Cerebral cortex (tissue), 2 donors: ENCODE results near the gene ANKRD13D.

DNA sequence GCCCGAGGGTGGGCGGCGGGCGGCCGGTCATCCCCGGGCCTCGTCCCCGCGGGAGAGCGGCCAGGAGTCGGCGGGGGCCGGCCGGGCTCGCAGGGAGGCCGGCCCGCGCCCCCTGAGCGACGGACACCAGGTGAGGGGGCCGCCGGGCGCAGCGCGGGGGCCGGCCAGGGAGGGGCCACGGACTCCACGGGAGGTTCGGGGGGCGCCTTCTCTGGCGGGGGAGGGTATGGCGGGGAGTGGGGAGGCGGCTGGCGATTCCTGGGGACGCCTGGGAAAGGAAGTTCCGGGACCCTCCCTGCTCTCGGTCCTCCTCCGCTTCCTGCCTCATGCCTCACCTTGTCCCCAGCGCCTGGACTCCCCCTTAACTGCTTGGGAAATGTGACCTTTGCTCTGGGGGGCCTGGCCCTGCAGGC, 309 bp downstream of the LRFN4 start:
- PRO-cap, 2 experiments: no peak in any of the 2 experiments

DNA sequence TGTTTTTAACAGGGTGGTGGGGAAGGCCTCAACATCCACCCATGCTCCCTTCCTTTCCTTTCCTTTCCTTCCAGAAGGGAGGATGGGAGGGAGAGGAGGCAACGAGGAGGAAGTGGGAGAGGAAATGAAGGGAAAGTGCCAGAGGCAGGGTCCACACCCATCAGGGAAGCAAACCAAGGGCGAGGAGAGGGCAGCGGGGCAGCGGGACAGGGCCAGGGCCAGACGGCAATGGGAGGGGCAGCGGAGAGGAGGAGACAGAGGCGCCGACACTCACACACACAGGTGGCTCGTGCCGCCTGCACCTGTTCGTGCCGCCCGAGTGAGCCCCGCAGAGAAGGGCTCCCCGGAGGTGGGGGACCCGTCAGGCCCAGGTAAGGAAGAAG, 7.6 kb downstream of the LRFN4 start:
- PRO-cap, 2 experiments: no peak in any of the 2 experiments

DNA sequence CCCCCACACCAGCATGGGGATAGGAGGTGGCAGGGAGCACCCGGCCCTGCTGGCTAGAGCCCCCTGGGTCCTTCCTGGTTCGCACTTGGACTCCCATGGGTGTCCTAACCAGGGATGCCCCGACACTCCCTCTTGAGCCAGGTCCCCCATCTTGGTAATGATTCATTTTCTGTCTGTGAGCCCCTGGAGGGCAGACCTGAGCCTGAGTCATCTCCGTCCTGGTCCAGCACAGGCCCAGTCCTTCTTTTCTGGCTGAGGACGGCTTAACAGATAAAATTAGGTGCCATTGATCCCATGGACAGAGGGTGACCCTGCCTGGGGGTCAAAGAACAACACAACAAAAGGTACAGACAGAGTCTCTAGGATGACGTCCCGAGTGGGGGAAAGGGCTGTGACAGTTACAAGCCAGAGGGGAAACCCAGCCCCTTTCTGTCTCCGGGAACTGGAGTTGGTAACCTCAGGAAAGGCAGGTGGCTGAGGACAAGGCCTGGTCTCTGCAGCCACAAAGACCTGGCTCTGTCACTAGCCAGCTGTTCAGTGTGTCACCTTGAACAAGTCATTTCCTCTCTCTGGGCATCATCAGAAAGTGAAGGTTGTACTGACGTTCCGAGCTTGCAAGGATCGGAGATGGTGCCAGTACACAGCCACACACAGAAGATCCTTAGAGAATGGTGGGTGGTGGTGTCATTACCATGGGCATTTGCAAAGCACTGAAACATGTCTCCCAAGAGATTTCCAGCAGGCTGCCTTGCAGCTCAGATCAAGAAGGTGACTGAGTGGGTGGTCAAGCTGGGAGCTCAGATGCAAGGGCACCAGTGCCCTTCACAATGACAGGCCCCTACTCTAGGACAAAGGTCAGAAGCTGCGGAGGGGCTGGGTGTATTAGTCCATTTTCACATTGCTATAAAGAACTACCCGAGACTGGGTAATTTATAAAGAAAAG, 3.7 kb downstream of the RHOD start:
- PRO-cap, 2 experiments: no peak in any of the 2 experiments

DNA sequence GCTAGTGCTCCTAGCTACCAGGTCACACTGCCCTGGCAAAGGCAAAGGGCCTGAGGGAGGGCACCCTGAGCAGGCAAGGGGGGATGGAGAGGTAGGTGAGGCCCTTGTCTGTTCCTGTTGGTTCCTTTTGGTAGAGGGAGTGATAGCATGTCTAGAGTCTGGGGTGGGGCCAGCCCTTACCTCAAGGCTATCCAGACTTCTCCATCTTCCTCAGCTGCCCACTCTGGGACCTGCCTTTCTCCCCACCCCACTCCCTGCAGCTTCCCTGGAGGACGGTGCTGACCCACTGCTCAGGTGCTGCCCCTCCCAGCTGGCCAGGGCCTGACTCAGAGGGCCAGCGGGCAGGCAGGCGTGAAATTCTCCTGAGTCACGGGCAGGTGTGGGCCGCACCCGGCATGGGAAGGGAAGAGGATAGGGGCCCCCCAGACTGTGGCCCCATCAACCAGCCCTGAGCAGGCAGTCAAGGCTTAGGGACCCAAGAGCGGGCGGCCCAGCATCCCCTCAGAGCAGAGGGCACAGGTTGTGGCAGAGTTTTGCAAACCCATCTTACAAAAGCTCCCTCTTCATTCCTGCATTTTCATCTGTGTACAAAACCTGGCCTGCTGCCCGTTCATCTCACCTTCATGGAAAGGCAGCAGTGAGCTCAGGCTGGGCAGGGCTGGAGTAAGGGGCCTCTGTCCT, 5.9 kb downstream of the RHOD start:
- PRO-cap, 2 experiments: no peak in any of the 2 experiments

DNA sequence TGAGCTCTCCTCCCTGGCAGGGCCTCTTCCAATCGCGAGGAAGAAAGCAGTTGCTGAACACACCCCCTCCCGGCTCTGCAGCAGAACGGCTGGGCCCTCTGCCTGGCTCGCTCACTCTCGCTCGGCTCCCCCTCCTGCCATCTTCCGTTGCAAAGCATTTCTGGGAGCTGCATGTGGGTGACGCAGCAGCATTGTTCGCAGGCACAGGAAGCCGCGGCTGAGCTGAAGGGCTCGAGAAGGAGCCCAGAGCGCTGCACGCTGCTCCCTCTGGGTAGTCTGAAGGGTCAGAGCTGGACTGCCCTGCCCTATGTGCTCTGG, 26.4 kb upstream of the GRK2 start:
- PRO-cap, 2 experiments: peak in 1 of 2 experiments; most common plus-strand start position 83 of the sequence (in 1); most common minus-strand start position 278 of the sequence (in 1)

- PRO-cap, 2 experiments: no peak in any of the 2 experiments
Observed at GRCh38 chr11:67272458-67272881, 6.2 kb downstream of the GRK2 start.

DNA sequence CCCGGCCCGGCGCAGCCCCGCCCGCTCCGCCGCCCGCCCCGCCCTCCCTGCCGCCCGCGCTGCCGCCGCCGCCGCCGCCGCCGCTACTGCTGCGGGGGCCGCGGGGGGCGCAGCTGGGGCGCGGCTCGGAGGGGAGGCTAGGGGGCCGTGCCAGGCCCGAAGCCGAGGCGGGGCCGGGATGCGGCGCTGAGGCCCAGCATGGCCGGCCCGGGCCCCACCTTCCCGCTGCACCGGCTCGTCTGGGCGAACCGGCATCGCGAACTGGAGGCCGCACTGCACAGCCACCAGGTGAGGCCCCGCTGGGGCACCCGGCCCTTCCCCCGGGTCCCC, at the start of gene ANKRD13D:
Gene ANKRD13D (plus strand): TSS at position 41 of the 330 bp plus-strand sequence.
- PRO-cap, 2 experiments: peak in 1 of 2 experiments; most common plus-strand start position 140 of the sequence (in 1)

GRCh38 chr11:67304451-67305127, 1.3 kb downstream of the SSH3 start:
- PRO-cap, 2 experiments: no peak in any of the 2 experiments

- PRO-cap, 2 experiments: no peak in any of the 2 experiments
Observed at GRCh38 chr11:67354204-67355096, 1.1 kb upstream of the POLD4 start.

DNA sequence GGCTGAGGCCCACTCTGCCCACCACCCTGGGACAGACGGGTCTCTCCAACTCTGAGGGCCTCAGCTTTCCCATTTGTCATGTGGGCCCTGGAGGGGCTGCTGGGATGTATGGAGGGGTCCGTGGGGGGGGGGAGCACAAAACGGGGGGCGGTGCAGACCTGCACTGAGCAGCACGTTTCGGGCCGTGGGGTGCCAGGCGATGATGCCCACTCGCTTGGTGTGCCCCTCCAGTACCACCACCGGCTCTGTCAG, 1.8 kb downstream of the CORO1B start:
- PRO-cap, 2 experiments: no peak in any of the 2 experiments

GRCh38 chr11:67491682-67492486, 9.1 kb downstream of the AIP start:
- PRO-cap, 2 experiments: no peak in any of the 2 experiments

- PRO-cap, 2 experiments: no peak in any of the 2 experiments
Observed at GRCh38 chr11:67495008-67495694, 10.0 kb downstream of the PITPNM1 start.

DNA sequence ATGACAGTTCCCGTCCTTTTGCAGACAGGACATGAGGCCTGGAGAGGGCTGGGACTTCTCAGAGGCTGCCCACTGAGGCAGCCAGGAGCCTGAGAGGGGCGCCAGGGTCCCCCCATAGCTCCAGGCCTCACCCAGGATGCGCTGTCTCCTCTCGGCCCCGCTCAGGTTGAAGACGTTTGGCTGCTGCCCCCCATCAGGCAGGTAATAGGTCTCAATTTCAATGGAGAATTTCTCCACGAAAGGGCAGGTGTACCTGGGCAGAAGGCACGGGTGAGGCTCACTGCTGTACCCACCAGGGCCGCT, 3.1 kb downstream of the PITPNM1 start:
- PRO-cap, 2 experiments: no peak in any of the 2 experiments

- PRO-cap, 2 experiments: no peak in any of the 2 experiments
Observed at GRCh38 chr11:67558382-67559026, 25.1 kb upstream of the GSTP1 start.

- PRO-cap, 2 experiments: no peak in any of the 2 experiments
Observed at GRCh38 chr11:67581310-67581987, 2.2 kb upstream of the GSTP1 start.

- PRO-cap, 2 experiments: peak in 1 of 2 experiments; most common plus-strand start chr11:67805577 (in 1); most common minus-strand start chr11:67805816 (in 1)
Observed at GRCh38 chr11:67805462-67806737, 131.5 kb upstream of the ALDH3B2 start.

- PRO-cap, 2 experiments: no peak in any of the 2 experiments
Observed at GRCh38 chr11:67920602-67920964, 83.3 kb downstream of the UNC93B1 start.

DNA sequence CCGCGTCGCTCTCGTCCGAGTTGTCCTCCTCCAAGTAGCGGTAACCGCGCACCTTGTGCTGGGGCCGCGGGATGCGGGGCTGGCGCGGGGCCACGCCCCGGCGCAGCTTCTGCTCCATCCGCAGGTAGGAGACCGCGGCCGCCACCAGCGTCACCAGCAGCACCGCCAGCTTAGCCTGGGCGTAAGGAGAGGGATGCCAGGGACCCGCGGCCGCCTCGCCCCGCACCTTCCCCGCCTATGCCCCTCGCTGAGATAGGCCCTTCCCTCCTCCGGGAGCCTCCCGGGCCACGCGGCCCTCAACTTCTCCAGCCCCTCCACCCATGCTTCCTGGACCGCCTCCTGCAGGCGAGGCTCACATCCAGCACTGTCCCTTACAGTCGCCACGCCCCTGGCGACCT, 12.2 kb downstream of the UNC93B1 start:
- PRO-cap, 2 experiments: no peak in any of the 2 experiments

DNA sequence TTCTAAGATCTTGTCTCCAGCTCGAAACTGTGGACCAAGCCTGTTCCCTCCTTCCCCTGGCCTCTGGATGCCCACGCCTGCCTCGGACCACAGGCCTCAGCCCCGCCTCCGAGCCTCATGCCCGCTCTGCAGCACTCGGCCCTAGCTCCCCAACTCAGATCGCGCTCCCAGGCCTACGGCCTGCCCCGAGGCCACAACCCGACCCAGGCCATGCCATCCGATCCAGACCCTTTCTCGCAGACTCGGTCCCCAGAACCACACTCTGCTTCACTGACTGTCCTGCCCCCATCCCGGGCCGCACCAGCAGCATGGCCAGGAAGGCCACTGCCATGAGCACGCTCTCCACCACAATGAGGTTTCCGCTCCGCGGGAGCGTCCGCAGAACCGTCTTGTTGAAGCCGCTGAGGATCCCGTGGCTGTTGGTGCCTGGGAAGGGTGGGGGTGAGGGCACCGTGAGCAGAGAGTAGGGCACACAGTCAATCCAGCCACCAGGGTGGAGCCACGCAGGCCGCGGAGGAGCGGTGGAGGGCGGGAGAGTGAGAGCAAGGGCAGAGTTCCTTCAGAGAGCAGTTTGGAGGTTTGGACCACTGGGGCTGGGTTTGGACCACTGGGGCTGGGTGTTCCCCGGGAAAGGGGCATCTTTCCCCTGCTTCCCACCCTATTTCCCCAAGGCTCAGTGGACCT, 6.4 kb downstream of the UNC93B1 start:
- PRO-cap, 2 experiments: no peak in any of the 2 experiments

- PRO-cap, 2 experiments: no peak in any of the 2 experiments
Observed at GRCh38 chr11:68008389-68009460, 1.4 kb upstream of the ALDH3B1 start.